HT1080 (cell line): ENCODE results near the genes PHF14 and MEOX2.

RAMPAGE:
- cytosol, long total RNA, result no peak
- long total RNA, result no peak
- nucleus, long total RNA, result no peak
These were observed 111.7 kb upstream of the RPA3 start for GRCh38 chr7:7830020-7830593.

DNA sequence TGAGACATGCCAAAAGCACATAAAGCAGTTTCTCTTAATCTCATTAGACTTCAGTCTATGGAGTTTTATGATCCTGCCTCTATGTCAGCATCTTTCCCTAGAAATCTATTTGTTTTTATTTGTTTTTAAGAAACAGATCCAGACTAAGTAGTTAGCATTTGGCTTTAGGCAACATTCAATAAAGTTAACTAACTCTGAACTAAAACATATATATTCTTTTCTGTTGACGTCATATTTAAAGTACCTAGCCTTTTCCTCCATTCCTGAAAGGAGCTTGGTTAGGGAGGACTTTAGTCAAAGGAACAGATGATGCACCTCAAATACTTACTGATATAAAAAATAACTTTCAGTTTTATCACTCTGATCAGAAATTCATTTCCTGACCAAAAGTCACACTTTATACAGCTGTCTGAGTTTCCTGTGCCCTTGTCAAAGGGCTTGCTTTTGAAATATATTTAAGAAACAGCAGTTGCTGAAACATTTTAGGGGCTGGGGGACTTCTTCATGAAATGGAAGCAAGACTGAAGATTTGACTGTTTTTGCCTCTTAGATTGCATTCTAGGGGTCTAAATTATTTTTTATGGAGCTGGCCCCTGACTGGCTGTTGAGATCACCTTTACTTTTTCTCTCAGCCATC, 46.5 kb downstream of the GLCCI1 start:
RAMPAGE:
- cytosol, long total RNA, result no peak
- long total RNA, result no peak
- nucleus, long total RNA, result no peak

RAMPAGE:
- cytosol, long total RNA, result no peak
- long total RNA, result no peak
- nucleus, long total RNA, result no peak
These were observed 118.2 kb downstream of the ICA1 start for GRCh38 chr7:8143432-8144440.

RAMPAGE:
- cytosol, long total RNA, result no peak
- long total RNA, result no peak
- nucleus, long total RNA, result no peak
These were observed 49.4 kb downstream of the ICA1 start for GRCh38 chr7:8212587-8212956.

GRCh38 chr7:8232496-8233357, 29.2 kb downstream of the ICA1 start:
RAMPAGE:
- cytosol, long total RNA, result no peak
- long total RNA, result no peak
- nucleus, long total RNA, result no peak

GRCh38 chr7:8389822-8390249, 43.6 kb upstream of the NXPH1 start:
RAMPAGE:
- cytosol, long total RNA, result no peak
- long total RNA, result no peak
- nucleus, long total RNA, result no peak

RAMPAGE:
- cytosol, long total RNA, result no peak
- long total RNA, result no peak
- nucleus, long total RNA, result no peak
These were observed 818.3 kb downstream of the NDUFA4 start for GRCh38 chr7:10121574-10122054.

DNA sequence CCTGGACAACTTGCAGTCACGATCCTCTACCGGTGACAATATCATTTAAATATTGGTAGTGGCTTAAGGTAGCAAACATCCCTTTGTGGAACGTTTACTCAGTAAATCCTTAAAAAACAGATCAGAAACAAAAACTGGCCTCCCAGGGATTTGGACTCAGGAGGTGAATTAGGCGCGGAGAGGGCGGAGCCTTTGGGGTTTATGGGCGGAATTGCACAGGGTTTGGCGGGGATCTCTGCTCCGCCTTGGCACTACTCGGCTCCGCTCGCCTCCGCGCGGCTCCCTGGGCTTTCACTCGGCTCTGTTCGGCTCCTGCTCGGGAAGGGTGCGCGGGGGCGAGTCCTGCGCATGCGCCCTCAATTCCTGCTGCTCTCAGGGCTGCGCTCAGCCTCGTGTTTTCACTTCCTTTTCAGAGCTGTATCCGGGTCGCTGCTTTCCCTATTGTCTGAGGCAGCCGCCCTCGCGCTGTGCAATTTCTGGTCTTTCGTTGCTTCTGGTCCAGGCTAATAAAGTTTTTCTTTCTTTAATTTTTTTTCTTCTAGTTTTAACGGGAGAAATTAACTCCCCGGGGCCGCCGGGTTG, at the start of gene PHF14:
PHF14 (plus strand) TSS at position 401 of the 582 bp plus-strand sequence.
RAMPAGE:
- cytosol, long total RNA, result no peak
- long total RNA, result no peak
- nucleus, long total RNA, result no peak

RAMPAGE:
- cytosol, long total RNA, result no peak
- long total RNA, result no peak
- nucleus, long total RNA, result no peak
These were observed 63.2 kb downstream of the PHF14 start for GRCh38 chr7:11036810-11037406.

DNA sequence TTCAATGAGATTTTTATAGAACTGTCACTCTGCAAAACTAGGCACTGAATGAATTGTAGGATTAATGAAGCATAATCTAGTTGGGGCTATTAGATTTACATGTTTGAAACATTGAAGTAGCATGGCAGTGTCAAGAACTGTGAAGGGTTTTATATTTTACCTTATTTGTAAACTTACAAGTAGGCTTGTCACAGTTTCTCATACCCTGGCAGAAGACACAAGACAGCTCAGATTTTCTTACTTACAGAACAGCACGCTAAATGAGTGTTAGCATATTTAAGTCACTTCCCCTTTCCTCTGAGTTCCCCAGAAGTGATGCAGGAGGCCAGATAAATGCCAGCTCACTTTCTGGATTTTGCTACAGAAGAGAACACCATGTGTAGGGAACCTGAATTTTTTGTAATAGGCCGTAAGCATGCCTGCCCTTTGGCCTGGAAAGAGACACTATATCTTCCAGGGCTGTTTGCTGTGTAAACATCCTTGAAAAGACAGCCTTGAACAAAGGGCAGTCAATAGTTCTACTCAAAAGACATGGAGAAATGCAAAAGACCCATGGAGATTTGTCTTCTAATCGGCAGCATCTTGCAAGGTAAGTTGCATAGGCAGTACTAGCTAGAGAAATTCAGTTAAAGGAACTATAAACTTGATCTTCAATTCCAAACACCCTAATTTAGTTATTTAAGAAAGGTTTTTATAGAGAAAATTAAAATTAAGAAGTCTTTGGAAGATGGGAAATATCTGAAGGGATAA, 279.1 kb downstream of the PHF14 start:
RAMPAGE:
- cytosol, long total RNA, result no peak
- long total RNA, result no peak
- nucleus, long total RNA, result no peak

DNA sequence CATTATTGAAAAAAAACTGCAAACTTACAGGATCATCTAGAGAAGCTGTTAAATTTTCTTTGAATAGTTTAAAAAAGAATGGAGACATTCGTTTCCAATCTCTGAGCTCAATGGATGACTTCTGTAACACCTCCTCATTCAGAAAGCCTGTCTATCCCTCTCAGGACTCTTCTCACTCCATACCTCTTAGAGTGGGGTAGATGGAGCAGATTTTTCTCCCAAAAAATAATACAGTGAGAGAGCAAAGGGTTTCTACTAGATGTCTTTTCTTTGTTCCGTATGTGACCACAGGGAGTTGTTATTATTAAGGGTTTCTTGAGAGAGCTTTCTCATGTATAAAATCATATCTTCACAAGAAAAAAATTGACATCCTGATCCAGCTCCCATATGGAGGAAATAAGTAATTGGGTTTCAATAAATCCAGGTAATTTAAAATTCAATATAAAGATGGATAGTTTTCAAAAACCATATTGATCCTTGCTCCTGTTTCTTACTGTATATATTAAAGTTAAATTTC, 407.4 kb downstream of the PHF14 start:
RAMPAGE:
- cytosol, long total RNA, result no peak
- long total RNA, result no peak
- nucleus, long total RNA, result no peak

GRCh38 chr7:12216306-12216894, 5.3 kb downstream of the TMEM106B start:
RAMPAGE:
- cytosol, long total RNA, result no peak
- long total RNA, result no peak
- nucleus, long total RNA, result no peak

DNA sequence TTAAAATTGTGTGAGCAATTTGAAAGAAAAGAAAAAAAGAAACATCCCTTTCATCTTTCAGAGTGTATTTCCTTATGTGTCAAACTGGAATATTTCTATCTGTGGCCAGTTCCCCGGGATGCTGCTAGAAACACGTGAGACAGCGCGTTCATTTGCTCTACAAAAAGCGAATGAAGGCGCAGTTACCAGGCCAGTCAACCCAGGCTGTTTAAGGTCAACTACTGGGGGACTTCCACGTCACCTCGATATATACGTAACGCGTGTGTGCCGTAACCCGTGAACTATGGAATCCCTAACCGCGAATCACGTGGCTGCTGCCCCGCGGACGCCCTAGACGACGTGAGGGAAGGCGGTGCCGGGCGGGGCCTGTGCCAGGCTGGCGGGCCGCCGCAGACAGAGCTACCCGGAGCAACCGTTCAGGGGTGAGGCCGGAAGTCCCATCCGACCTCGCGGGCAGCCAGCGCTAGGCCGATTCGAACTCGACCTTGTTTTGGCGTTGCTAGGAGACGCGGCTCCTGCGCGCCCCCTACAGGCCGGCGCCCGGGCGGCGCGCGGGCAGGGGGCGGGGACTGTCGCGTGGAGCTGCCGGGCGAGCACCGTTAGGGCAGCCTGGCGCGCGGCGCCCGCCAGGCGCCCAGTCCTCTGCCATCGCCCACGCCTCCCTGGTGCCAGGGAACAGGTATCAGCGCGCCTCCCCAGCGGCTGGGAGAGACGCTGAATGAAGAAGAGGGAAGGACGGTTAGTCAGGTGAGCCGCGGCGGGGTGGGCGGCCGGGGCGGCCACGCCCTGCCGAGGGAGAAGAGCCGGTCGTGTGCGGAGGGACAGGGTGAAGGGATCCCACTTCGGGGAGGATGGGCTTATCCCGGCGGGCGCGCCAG, 897 bp upstream of the ARL4A start:
RAMPAGE:
- cytosol, long total RNA, result start-site peak on the plus strand centred at position 578 of the sequence, 53 bp wide, 190 and 140 reads in 2 replicates; start-site peak on the plus strand centred at position 724 of the sequence, 47 bp wide, 27 and 34 reads in 2 replicates
- long total RNA, result start-site peak on the plus strand centred at position 578 of the sequence, 38 bp wide, 109 reads
- nucleus, long total RNA, result no peak

DNA sequence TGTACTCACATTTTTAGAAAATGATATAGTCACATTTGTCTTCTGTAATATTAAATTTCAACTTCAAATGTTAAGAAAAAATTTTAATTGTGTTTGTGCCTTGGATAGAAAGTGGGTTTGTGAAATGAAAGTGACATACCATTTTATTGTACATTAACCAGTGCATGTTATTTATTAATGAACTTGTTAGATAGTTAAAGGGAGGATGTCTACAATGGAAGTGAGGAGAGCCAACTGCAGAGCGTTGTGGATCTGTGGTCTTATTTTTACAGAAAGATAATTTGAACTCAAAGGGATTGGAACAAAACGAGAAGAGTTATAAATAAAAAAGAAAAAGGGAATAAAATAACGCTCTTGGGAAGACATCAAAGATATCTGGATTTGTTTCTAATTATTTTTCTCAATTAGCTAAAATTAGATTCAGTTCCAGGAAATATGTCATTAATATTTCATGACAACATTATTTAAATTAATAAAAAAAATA, 291.8 kb downstream of the ARL4A start:
RAMPAGE:
- cytosol, long total RNA, result no peak
- long total RNA, result no peak
- nucleus, long total RNA, result no peak

RAMPAGE:
- cytosol, long total RNA, result no peak
- long total RNA, result no peak
- nucleus, long total RNA, result no peak
These were observed 328.7 kb downstream of the ARL4A start for GRCh38 chr7:13016053-13016547.

DNA sequence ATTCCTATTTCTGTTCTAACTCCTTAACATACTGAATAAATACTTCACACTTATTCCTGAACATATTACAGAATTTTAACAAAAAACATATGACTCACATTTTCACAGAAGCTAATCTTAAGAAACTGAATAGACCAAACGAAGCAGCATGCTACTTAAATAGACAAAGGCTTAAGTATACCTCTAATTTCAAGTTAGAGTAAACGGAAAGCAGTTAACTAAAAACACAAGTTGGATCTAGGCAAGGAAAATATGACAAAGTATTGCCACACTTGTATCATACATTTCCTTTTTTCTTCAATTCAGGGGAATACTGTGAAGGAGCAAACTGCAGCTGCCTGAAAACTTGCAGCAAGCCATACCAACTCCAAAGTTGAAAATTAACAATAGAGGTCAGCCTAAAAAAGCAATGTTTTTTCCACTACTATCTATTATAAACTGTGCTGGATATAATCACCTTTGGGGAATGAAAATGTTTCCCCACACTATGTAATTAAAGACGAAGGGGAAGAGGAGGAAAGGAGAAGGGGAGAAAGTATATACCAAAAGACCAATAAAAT, 9.3 kb downstream of the ETV1 start:
RAMPAGE:
- cytosol, long total RNA, result no peak
- long total RNA, result no peak
- nucleus, long total RNA, result no peak

DNA sequence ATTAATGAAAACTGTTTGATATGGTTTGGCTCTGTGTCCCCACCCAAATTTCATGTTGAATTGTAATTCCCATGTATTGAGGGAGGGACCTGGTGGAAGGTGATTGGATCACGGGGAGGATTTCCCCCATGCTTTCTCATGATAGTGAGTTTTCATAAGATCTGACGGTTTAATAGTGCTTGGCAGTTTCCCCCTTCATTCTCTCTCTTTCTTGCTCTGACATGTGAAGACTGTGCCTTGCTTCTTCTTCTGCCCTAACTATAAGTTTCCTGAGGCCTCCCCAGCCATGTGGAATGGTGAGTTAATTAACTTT, 248.6 kb upstream of the ETV1 start:
RAMPAGE:
- cytosol, long total RNA, result no peak
- long total RNA, result no peak
- nucleus, long total RNA, result no peak

DNA sequence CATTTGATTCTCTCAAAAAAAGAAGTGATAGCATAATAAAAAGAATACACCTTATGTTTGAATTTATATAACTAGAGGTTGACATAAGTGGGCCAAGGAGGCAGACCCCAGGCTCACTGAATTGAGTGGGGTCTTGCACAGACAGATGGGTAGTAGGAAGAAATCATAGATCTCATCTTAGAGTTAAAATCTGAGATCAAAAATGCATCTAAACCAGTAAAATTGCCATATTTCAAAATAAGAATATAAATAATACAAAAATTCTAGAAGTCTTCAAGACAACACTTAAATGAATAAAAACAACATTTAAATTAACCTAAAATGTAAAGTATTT, 231.0 kb downstream of the DGKB start:
RAMPAGE:
- cytosol, long total RNA, result no peak
- long total RNA, result no peak
- nucleus, long total RNA, result no peak

DNA sequence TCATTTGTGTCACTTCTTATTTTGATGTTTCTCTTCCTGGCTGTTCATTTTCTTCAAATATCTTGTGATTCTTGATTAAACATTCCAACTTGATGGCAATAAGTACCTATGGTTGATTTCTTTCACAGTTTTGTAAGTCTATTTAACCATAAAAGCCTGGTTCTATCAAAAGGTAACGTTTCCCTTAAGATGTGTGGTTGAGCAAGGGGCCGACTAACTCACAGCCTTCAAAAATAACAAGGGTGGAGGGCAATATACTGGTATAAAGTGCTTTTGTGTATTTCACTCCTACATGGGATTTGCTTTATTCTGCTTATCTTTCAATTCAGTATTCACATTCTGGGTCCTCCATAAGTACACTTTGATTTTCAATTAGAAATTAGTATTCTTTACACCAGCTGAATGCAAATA, 121.6 kb downstream of the DGKB start:
RAMPAGE:
- cytosol, long total RNA, result no peak
- long total RNA, result no peak
- nucleus, long total RNA, result no peak

RAMPAGE:
- cytosol, long total RNA, result no peak
- long total RNA, result no peak
- nucleus, long total RNA, result no peak
These were observed at the start of gene MEOX2 for GRCh38 chr7:15686384-15687080. Gene MEOX2 (minus strand): TSS chr7:15686683.